Subcutaneous adipose tissue (tissue), 3 donors: ENCODE results near the genes TMEM232 and WDR36.

DNA sequence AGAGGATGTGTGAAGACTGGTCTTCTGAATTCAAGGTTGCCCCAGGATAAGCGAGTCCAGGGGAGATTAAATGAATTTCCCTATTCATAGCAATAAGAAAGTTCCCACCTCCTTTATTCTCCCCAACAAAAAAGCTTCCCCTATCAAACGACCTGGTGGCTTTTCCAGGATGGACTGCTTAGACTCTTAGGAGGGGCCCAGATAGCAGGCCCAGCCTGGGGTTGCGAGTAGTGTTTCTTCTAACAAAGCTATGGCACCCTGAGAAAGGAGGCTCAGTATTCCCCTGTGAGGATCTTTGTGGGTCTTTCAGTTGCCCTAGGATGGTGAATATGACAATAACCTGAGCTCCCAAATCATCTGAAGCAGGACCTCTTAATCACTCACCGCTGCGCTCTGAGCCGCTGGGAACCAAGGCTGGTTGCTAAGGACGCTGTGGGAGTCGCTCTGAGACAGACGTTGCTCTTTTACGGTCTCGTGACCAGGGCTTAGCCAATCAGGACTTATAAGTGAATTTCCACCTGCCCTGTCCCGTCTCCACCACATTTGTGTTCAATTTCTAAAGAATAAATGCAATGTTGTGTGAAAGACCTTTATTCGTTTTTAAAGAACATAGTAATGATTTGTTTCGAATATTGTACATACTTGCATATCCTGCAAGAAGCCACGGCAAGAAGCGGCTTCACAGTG, at the start of gene TMEM232:
TMEM232 (minus strand) TSS at position 429 of the 687 bp plus-strand sequence.
- PRO-cap: no peak
- RAMPAGE, long total RNA, 3 experiments: no peak in any of the 3 experiments

GRCh38 chr5:111091935-111092985, at the start of gene WDR36:
WDR36 (plus strand) TSS chr5:111092348.
- PRO-cap: unidirectional peak, plus-strand start at chr5:111092351; bidirectional peak, plus-strand start at chr5:111092809, minus-strand start at chr5:111092712
- RAMPAGE, long total RNA, 3 experiments: start-site peak on the plus strand in 2 of 3 experiments, at chr5:111092313-111092371 at its widest, 111 to 220 reads per replicate

- PRO-cap: no peak
- RAMPAGE, long total RNA, 3 experiments: no peak in any of the 3 experiments
Observed at GRCh38 chr5:111225896-111226258, 1.7 kb downstream of the CAMK4 start.

DNA sequence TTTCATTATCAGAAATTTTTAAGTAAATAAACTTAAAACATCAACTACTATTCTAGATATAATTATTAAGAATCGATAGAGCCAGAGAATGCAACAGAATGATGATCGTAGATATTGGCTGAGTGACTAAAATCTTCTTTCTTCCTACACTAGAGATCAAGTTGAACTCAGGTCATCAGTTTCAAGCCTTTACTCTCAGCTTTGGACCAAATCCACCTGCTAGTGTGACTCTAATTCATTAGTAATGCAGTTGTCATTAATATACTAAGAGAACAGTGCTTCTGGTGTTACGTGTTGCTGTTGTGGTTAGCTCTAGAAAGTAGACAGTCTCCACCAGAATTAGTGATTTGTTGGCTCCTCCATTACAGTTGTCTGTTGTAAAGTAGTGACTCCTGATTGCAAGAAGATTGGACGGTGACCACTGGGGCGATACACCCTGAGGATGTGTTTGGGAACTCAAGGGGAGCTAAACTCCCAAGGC, 3.0 kb downstream of the CAMK4 start:
- PRO-cap: no peak
- RAMPAGE, long total RNA, 3 experiments: no peak in any of the 3 experiments

GRCh38 chr5:111230101-111230804, 6.1 kb downstream of the CAMK4 start:
- PRO-cap: no peak
- RAMPAGE, long total RNA, 3 experiments: no peak in any of the 3 experiments

DNA sequence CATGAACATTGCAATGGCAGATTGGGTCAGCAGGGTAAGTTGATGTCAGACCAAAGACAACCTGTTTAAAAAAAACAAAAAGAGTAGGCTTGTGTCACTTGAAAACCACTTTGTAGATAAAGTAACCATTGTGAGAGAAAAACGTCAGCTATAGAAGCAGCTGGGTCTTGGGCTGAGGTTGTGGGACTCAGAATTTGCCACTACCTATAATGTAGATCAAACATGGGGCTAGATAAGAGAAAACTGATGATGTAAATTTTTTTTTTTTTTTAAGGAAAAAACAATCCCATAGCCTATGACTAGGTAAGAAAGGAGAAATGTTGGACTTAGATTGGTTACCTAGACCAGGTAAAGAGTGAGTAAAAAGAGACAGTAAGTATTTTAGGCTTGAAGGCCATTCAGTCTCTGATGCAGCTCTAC, 8.3 kb downstream of the CAMK4 start:
- PRO-cap: no peak
- RAMPAGE, long total RNA, 3 experiments: no peak in any of the 3 experiments

DNA sequence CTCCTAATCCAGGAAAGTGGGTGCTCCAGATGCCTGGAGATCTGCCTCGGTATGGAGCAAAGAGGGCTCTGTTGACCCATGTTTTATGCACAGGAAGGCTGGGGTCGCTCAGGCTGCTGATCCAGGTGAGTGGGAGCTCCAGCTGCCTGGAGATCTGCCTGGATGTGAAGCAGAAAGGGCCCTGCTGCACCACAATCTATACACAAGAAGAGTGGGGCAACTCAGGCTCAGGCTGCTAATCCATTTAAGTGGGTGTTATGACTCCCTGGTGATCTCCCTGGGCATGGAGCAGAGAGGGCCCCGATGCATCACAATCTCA, 103.2 kb upstream of the STARD4 start:
- PRO-cap: unidirectional peak, minus-strand start at position 147 of the sequence
- RAMPAGE, long total RNA, 3 experiments: no peak in any of the 3 experiments

DNA sequence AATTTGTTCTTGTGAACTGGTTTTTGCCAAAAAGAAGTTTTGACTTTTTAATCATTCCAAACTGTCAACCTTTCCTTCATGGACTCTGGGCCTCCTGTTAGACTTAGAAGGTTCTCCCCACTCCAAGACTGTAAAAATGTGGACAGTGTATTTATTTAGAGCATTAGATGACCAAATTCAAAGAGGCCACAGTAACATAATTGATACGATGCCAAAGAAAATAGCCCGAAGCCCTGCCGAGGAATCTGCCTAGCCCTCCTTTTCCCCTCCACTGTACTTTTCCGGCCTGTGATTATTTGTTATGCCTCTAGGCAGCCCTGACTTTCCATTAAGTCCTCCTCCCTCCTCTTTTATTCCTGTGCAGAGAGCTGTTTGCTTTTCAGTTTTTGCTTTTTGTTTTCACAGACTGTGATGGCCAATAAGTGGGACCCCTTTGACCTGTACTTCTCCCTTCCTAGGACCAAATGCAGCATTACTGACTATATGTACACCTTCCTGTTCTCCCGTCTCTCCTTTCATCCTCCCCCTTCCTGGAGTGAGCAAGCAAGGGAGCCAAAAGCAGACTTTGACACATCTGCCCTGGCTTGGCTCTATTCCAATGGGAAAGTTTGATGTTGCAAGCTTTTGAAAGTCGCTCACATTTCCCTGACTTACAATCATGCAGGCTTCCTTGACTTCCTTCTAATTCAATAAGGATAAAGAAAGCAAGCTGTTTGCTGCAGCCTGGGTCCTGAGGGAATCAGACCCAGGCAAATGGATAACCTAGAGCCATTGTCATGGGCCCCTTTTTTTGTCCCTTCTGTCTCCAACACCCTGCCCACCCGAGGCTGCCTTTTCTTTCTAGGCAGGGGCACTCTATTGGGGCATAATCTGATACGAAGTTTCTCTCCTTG, 76.1 kb downstream of the NREP start:
- PRO-cap: no peak
- RAMPAGE, long total RNA, 3 experiments: no peak in any of the 3 experiments

DNA sequence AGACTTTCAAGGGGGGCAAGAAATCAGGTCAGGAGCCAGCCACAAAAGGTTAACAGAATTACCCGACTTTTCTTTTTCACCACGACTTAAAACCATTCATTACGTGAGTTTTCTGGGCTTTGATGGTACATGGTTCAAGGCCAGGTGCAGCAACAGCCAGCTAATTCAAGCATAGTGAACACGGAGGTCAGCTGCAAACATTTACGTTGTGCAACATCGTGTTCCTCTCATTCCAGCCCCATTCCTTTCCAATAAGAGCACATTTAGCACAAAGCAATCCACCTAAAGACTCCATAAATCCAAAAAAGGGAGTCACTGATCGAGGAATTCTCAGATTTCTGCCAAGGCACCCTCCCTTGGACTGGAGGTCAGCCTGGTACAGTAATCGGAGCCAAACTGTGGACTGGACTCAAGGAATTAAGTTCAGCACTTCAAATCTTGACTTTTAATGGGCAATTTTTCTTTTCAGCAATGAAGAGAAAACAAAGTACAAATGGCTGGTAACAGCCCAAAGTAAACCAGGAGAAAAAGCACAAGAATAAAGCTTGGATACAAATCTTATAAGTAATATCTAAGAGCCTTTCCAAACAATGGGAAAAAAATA, 14.3 kb downstream of the NREP start:
- PRO-cap: no peak
- RAMPAGE, long total RNA, 3 experiments: no peak in any of the 3 experiments

- PRO-cap: no peak
- RAMPAGE, long total RNA, 3 experiments: no peak in any of the 3 experiments
Observed at GRCh38 chr5:112168643-112169227, 250.3 kb downstream of the EPB41L4A start.

DNA sequence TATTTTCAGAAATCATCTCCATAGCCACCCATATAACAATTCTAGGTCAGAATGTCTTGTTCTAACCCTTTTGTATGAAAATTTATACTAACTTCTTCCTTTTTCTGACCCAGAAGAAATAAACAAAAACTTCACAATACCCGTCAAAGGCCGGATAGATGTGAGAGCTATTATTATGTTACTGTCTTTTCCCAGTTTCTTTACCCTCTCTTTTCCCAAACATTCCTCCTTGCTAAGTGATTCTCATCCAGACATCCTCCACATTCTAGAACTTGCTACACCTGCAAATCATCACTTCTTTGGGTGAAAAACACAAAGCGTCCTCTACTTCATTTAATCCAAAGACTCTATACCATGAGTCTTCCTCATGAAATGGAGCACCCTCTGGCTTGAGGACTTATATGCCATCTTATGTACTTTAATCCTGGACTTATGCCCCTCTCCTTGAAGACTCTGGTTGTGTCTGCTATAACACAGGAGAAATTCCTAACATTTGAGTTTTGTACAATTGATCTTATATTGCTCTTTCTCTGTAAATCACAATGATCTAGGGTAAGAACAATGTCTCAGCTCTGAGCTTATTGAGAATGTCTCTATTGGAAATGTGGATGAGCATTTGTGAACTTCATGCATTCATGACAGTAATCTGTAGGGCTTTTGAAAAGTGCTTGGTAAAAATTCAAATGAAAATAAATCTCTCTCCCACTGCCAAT, 194.0 kb downstream of the EPB41L4A start:
- PRO-cap: no peak
- RAMPAGE, long total RNA, 3 experiments: no peak in any of the 3 experiments

DNA sequence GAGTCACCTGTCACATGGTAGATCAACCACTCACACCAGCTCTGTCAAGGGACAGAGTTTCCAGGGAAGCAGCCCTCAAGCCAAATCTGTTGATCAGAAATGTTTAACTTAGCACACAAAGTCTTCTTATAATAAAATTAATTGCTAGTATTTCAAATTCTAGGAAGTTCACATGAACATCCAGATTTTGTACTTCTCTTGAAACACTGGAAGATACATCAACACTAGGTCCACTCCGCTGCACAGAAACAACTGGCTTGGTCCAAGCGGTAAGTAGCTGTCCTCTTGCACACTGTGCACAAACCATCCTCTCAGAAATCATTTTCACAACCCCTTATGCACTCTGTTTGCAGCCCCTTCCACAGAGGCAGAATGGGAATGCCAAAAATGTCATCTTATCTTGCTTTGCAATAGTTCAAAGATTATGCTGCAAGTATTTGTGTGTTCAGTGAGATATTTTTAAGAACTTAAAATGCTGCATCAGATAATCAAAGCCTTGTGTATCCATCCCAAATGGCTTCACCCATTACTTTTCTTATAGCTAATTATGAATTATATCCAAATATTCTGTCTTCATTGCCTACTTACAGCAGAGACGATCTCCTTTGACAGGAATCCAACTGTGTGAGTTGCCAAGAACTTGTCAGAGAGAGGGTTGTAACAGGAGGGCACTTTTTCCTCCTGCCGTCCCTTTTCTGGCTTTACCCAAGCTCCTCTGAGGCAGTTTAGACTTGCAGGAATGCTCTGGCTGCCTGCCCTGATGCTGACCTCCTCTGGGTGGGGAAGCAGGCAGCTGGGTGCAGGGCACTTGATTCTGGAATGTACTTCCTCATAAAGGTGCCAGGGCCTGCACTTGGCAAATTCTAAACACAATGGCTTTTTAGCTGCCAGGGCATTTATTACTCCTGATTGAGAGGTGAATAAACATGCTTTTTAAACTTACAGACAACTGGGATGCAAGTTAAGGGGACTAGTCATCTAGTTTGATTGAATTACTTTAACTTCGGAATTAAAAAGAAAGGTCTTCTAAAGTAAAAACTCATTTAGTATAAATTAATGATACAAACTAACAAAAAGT, 190.7 kb downstream of the EPB41L4A start:
- PRO-cap: no peak
- RAMPAGE, long total RNA, 3 experiments: no peak in any of the 3 experiments

DNA sequence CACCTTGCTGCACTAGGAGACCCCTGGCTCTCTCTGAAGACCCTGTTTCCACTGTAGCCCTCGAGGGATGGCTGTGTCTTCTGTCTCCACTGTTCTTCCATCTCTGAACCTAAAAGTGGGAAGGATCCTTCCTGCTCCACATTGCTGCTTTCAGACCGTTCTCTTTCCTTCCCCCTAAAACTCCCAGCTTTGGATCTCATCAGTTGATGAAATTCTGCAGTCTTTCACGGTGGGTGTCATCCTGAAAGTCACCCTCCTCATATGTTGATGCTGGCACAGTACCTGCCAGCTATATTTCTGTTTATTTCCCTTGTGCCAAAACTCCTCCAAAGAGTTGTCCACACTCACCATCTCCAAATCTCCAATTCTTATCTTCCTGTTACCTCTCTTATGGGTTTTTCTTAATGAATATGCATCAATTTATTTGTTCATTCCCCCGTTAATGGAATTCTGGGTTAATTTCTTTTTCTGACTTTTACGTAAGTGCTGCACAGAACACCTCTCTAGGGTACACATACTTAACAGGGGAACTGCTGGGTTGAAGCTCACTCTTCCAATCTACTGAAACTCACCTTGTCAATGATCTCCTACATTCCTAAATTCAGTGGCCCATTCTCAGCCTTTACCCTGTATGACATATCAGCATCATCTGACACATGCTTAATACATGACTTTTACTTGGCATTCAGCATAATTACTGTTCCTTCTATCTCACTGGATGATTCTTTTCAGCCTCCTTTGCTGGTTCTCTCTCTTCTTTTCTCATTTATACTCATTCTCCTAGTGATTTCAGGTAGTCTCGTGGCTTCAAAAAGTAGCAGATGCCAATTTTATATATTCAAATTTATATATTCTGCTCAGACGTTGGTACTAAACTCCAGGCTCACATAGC, 163.9 kb downstream of the EPB41L4A start:
- PRO-cap: no peak
- RAMPAGE, long total RNA, 3 experiments: start-site peak on the minus strand in 1 of 3 experiments, centred at position 624 of the sequence, 8 reads per replicate

- PRO-cap: no peak
- RAMPAGE, long total RNA, 3 experiments: no peak in any of the 3 experiments
Observed at GRCh38 chr5:112923088-112924035, 1.3 kb upstream of the REEP5 start.

DNA sequence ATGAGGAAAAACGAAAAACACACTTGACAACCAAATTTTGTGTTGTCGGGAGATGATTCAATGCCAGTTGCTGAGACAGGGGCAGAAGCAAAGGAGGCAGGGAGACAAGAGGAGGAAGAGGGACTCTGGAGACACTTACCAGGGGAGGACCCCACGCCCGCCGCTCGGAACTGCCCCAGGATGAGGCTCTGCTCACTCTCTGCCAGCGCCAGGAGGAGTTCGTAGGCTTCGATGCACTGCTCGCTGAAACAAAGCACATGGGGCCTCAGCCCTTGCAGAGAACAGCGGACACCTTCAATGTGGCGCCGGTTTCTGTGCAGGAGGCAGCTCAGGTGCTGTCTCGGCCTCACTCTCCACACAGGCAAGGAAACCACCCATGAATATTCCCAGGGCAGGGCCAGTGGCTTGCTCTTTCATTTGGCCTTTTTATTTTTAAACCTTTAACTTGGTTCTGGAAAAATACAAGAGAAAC, 91.4 kb downstream of the DCP2 start:
- PRO-cap: no peak
- RAMPAGE, long total RNA, 3 experiments: no peak in any of the 3 experiments

- PRO-cap: no peak
- RAMPAGE, long total RNA, 3 experiments: no peak in any of the 3 experiments
Observed at GRCh38 chr5:113087997-113088300, 111.4 kb downstream of the DCP2 start.

GRCh38 chr5:113691084-113691366, 177.5 kb downstream of the YTHDC2 start:
- PRO-cap: no peak
- RAMPAGE, long total RNA, 3 experiments: no peak in any of the 3 experiments

- PRO-cap: no peak
- RAMPAGE, long total RNA, 3 experiments: no peak in any of the 3 experiments
Observed at GRCh38 chr5:114055696-114056776, 305.8 kb upstream of the KCNN2 start.

- PRO-cap: no peak
- RAMPAGE, long total RNA, 3 experiments: no peak in any of the 3 experiments
Observed at GRCh38 chr5:114363269-114364420, 1.8 kb downstream of the KCNN2 start.

DNA sequence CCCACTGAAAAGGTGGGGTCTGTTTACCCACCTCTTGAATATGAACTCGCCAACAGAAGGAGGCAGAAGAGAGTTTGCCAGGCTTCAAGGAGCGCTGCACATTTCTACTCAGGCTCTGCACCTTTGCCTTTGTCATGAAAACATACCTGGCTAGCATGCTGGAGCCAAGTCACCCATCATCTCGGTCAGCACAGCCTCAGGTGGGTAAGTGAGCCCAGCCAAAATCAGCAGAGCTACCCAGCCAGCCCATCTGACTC, 157.8 kb downstream of the TRIM36 start:
- PRO-cap: no peak
- RAMPAGE, long total RNA, 3 experiments: no peak in any of the 3 experiments